ENCODE data around the genes OTP, SCAMP1 and LHFPL2.

- PRO-cap, result no peak
These were observed 18.1 kb downstream of the HMGCR start for GRCh38 chr5:75354864-75355748.

DNA sequence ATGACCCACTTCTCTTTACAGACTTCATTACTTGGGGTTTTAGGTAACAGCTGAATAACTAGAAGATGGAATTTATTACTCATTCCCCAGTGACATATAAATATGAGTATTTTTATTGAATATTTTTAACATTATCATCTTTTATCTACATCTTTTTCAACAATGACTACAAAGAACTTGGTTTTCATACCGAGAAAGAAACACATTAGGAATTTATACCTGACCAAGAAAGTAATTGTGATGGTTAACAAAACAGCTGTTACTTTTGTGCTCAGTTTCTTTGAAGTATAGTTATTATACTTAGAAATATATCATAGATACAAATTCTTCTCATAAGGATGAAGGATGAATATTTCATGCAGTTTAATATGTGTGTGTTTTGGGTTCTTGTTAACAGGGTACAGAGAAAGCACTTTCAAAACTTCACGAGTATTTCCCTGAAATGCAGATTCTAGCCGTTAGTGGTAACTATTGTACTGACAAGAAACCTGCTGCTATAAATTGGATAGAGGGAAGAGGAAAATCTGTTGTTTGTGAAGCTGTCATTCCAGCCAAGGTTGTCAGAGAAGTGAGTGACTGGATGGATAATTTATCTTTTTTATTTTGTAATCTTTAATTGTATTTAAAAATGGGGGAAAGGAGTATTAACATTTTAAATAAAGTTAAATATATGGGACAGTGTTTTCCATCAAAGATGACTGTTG is 21.4 kb downstream of the HMGCR start:
- PRO-cap, result no peak

DNA sequence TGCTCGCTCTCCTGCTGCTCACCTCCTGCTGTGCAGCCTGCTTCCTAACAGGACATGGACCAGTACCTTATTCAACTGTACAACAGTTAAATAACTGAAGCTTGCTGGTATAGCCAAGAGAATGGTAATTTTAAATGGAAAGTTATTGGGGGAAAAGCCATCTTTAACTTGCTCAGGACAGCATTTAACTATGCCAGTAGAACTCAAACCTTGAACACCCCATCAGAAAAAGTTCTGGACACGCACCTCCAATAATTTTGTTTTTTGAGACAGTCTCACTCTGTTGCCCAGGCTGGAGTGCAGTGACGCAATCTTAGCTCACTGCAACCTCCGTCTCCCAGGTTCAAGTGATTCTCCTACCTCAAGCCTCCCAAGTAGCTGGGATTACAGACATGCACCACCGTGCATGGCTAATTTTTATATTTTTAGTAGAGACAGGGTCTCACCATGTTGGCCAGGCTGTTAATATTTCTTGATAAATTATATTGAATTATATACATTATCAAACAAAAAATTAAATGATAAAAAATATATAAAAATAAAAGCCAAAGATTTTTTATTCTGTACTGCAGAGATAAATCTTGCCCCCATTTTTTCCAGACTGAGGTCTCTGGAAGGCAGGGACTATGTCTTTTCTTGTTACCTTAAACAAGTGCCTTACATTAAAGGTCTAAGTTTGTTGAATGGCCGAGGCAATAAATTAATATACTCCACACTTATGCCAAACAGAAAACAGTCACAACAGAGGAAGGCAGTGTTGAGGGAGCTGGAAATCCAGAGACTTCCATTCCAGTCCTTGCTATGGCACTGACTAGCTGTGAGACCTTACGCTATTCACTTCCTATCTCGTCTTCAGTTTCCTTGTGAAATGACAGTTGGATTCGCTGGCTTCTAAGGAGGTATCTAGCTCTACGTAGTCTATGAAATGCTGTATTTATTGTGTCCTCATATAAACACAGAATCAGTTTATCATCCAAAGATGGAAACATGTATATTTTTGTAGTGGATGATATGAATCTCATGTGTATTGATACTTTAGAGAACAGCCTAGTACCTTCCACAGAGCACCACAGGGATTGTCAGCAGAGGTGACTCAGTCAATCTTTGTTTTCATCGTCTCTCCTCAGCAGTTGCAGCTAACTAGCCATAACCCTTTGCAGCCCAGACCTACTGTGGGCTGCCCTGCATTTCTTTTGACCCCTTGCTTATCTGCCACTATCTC is 28.2 kb downstream of the HMGCR start:
- PRO-cap, result no peak

- PRO-cap, result no peak
These were observed 25.2 kb downstream of the AGGF1 start for GRCh38 chr5:77055490-77055726.

DNA sequence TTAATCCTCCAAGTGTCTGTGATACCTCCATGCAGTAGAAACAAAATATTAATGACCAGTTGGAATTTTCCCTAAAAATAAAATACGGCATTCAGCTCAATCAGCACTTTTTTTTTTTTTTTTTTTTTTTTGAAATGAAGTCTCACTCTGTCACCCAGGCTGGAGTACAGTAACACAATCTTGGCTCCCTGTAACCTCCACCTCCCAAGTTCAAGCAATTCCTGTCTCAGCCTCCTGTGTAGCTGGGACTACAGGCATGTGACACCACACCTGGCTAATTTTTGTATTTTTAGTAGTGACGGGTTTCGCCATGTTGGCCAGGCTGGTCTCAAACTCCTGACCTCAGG is 48.4 kb downstream of the WDR41 start:
- PRO-cap, result no peak

GRCh38 chr5:77638642-77639133 is at the start of gene OTP:
TSS of gene OTP (minus strand) at chr5:77638713.
- PRO-cap, result no peak

DNA sequence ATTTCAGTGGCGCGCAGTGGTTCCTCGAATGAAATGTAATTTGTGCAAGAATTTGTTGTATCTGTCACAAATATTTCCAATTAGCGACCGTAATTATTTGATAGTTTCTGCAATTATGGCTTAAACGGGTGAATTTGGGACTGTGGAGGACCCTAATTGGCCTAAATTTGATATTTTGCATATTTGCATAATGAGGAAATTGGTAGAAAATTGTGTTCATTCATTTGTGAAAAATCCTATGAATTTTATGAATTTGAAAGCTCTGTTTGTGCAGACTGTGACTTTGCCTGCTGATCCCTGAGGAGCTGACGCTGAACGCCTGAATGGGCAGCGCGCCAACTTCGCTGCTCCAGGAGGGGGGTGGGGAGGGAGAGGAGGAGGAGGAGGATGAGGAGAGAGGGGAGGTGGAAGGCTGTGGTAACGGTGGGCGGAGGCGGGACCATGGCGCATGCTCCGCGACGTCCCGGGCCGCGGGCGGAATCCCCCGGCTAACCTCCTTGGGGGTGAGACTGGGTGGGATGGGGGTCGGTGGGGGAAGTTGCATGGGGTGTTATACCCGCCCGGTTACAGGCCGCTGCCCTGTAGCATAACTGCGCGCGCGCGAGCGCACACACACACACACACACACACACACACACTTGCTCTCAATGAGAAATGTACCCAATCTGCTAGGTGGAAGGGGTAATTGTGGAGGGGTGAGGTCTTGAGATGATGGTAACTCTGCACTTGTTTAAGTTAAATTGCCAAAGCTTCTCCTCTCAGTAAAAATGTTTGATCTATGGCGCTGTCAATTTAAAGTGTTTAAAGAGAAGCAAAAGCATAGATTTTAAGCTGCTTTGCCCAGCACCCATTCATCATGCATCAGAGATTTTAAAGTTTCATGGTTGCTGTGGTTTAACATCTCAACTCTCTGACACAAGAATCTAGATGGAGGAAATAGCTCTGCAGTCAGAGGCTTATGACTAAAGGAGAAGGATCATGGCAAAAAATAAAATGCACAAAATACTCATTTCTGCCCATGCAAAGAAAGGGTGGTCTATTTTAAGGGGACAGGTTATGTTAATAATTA is 76.5 kb upstream of the TBCA start:
- PRO-cap, result no peak

- PRO-cap, result no peak
These were observed 196.6 kb upstream of the TBCA start for GRCh38 chr5:77972741-77973213.

GRCh38 chr5:78359546-78360693 is at the start of gene SCAMP1:
TSS of gene SCAMP1 (plus strand) at chr5:78360617.
- PRO-cap, result bidirectional peak, plus-strand start at chr5:78359988, minus-strand start at chr5:78359904; bidirectional peak, plus-strand start at chr5:78360057, minus-strand start at chr5:78360194; bidirectional peak, plus-strand start at chr5:78360642, minus-strand start at chr5:78360367

DNA sequence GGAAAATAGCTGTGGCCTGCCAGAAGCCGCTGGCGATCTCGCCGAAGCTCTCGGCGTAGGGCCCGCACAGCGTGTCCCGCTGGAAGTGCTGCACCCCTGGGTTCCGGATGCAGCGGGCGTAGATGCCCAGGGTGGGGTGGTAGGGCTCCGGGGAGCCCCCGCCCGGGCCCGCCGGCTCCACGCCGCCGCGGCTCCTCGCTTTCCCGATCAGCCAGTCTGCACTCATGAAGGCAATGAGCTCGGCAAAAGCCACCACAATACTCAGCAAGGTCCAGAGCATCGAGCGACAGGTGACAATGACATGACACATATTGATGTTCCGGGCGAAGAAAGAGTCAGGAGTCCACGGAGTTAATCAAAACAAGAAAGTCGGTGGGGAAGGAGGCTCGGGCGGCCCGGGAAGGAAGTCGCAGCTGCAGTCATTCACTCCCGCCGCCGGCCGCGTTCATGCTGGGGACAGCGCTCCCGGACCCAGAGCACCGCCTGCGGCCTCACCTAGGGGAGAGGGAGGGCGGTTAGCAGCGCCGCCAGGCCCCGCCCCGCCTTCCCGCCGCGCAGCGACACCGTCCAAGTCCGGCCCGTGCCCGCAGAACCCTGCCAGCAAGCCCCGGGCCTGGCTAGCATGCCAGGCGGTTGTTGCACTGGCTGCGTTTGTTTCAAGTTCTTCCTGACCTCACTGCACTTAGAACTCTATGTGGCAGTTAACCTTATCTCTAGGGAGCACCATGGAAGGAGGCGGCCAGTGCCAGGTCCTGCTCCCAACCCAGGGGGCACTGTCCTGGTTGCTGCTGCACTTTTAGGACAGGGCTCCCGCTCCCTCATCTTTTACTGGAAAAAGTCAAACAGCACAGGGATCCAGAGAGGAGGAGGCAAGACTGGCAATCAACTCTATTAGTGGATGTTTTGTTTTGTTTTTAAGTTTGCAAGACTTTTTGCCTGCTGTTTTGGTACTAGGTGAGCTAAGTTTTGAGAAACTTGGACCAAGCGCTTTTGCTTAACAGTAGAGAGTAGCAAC is 138.4 kb downstream of the LHFPL2 start:
- PRO-cap, result no peak

- PRO-cap, result no peak
These were observed 1.4 kb downstream of the LHFPL2 start for GRCh38 chr5:78646985-78647830.

DNA sequence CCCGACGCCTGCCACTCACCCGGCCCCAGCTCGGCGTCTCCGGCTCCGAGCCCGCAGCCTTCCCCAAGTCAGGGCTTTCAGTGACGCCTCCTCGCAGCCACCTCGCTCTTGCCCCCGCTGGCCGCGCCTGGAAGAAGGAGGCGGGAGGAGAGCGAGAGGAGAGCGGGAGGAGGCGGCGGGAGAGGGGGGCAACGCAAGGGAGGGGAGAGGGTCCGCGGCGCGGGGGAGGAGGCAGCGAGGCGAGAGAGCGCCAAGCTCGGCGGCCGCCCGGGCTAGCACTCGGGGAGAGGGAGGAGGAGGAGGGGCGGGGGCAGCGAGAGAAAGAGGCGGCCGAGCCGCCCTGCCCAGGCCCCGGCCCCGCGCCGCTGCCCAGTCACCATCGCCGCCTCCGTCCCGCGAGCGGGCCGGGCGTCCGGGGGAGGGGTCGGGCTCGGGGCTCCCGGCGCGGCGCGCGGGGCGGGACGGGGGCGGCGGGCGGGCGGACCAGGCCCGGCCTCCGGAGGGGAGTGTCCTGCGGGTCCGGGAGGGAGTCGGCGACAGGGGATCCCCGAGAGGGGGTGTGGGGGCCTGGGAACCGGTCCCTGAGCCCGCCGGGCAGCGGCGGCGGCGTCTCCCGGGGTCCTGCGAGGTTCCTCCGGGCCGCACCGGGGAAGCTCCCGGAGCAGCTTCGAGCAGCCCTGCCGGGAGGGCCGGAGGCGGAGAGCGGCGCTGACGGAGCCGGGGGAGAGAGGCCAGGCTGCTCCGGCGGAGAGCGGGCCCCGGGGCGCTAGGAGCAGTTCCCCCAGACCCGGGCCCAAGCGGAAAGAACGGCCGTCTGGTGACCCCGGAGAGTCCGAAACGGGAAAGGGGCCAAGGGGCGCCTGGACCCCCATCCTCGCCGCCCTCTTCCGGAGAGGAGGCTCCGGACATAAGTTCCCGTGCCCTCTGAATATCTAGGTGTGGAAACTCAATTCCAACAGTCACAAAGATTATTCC is at the start of gene LHFPL2:
Gene LHFPL2 (minus strand): TSS at position 293 of the 975 bp plus-strand sequence.
- PRO-cap, result unidirectional peak, minus-strand start at position 412 of the sequence

DNA sequence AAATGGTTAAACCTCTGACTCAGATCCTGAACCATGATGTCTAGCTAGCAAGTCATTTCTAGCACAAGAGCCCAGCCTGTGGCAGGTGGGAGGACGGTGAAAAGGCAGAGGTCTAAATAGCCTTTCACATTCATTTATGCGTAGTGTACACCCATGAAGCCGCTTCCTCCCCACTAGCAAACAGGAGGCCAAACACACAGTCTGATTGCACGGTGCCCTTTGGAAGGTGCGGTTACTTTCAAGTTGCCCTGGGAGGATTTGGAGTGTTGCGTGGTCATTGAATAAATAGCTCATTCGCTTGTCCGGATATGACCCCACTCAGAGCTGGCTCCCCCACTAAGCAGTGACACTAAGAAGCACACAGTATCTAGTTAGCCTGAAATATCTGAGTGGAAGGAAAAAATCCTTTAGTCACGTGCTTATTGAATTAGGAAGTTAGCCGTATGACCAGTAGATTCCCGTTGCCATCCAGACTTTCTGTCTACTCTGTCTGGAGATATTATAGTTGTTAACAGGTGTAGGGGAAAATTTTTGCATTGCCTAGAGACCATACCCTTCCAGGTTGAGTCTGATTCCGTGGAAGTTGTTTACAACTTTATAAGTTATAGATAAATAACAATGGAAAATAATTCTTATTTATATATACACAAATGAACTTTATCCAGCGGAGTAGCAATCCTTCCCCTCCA is 735 bp upstream of the ARSB start:
- PRO-cap, result bidirectional peak, plus-strand start at position 66 of the sequence, minus-strand start at position 175 of the sequence

- PRO-cap, result no peak
These were observed 12.6 kb downstream of the DMGDH start for GRCh38 chr5:79056862-79057268.

- PRO-cap, result no peak
These were observed 6.3 kb downstream of the BHMT2 start for GRCh38 chr5:79075729-79076470.

DNA sequence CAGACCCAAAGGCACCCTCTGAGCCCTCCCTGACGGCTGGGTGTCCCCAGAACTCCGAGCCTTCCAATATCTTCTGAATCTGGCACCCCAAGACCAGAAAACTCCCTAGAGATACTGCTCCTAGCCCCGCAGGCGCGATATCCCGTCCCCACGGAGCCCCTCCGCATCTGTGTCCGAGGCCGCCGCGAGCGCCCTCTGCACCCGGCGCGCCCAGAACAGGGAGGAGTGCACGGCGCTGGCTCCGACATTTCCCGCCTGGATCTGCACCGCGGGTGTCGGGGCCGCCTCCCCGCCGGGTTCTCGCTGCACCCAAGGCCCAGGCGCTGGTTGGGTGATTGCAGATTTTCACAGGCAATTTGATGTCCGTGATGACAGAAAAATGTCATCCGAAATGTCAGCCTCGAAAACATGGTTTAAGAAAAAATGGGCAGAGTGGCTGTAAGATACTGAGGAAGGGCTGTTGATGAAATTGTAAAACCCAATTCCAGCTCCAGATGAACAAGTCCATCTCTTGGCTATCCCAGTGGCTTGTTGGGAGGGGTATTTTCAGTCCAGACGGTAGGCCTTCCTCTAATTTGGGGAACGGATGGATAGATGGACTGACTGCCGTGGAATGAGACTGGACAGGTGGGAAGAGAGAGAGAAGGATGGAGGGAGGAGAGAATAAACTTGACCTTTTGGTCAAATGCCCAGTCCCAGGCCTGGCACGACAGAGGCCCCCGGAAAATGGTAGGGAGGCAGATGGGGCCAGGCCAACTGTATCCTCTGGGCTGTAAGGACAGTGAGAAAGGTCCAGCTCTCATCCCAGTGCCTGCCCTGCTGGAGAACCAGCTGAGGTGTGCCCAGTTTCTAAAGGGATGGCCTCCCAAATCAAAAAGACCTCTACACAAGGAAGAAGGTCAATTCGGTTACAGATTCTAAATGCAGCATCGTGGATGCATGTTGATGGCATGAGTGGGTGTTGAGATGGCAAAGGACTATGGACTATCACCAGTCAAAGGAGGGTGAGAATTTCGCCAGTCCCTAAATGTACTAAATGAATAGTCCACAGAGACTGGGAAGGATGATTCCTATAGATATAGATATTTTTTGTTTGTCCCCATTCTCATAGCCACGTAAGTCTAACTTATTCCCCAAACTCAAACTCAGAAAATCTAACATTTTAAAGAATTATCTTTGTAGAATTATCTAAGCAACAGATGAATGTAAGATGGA is 1.0 kb downstream of the BHMT start:
- PRO-cap, result no peak

DNA sequence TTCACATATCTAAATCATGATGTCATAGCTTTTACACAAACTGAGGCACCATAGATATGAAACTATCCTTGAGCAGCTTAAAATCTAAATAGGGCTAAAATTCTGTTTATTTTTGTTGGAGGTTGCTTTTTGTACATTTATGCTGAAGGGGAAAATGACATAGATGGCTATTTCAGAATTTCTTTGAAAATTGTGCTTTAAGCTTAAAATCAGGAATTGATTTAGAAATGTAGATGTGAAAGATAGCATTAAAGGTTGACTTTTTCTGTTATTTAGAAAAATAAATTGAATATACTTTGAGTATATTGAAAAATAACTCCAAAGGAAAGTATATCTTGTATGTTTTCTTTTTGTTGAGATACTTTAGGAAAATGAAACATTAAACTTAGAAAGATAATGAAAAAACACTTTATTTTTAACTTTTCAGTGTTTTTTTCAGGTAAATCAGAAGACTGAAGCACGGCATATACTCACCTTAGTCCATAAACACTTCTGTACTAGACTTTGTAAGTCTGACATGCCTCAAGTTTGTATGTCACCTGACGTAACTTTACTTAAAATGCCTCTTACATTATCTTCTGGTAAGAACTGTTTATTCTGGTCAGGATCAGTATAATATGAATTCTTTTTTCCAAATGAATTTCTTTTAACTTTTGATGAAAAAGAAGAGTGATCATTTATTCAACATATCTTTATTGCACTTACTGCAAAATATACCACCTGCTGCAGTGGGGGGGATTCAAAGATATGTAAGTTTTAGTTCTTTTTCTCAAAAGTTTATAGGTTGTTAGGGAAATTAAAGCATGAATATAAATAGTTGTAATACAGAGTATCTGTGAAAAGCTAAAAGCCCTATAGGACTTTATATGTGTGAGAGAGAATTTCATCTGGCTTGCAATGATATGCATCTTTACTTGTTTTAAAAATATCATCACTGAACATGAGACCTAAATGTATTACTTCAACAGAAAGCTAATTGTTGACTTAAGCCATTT is 30.5 kb downstream of the TENT2 start:
- PRO-cap, result no peak

- PRO-cap, result no peak
These were observed 54.7 kb downstream of the CMYA5 start for GRCh38 chr5:79744213-79744762.

GRCh38 chr5:79784245-79784611 is 94.6 kb downstream of the CMYA5 start:
- PRO-cap, result no peak

DNA sequence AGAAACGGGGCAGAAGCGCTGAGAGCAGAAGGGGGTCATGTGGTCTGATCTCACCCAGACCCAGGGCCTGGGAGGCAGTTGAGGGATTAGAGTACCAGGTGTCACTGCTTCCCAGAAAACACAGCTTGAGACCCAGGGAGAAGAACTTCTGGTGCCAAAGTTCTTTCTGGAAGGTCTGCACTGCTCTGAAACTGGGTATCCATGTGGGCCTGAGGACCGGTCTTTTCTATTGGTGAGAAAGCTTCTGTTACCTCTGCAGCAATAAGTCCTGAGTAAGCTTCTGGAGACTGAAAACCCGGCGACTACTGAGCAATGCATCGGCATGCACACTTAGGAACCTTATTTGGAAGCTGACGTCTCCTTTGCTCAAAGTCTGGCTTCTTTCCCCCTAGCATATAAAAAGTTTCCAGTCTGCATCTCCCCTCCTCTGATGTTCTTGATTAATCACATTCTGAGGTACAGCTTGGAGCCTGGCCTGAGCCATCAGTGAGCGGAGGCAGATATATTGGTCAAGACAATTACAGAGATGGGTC is 140.9 kb downstream of the MTX3 start:
- PRO-cap, result no peak